Colon Carcinoma Metastatic in the Lung (tissue), 2 donors: ENCODE results near the gene SLC23A1.

GRCh38 chr5:138555476-138556637 lies 12.8 kb upstream of the ETF1 start:
- PRO-cap, 2 experiments, result no peak in any of the 2 experiments

GRCh38 chr5:138565222-138566164 lies 9.7 kb downstream of the HSPA9 start:
- PRO-cap, 2 experiments, result no peak in any of the 2 experiments

DNA sequence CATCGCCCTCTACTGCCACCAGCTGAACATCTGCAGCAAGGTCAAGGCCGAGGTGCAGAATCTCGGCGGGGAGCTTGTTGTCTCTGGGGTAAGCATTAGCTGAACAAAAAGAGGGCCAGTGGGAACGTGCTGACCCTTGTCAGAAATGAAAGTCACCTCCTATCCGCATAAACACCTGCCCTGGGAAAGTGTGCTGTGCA lies 57.4 kb upstream of the LRRTM2 start:
- PRO-cap, 2 experiments, result no peak in any of the 2 experiments

- PRO-cap, 2 experiments, result no peak in any of the 2 experiments
Measured at GRCh38 chr5:138935928-138937025, 61.1 kb upstream of the LRRTM2 start.

DNA sequence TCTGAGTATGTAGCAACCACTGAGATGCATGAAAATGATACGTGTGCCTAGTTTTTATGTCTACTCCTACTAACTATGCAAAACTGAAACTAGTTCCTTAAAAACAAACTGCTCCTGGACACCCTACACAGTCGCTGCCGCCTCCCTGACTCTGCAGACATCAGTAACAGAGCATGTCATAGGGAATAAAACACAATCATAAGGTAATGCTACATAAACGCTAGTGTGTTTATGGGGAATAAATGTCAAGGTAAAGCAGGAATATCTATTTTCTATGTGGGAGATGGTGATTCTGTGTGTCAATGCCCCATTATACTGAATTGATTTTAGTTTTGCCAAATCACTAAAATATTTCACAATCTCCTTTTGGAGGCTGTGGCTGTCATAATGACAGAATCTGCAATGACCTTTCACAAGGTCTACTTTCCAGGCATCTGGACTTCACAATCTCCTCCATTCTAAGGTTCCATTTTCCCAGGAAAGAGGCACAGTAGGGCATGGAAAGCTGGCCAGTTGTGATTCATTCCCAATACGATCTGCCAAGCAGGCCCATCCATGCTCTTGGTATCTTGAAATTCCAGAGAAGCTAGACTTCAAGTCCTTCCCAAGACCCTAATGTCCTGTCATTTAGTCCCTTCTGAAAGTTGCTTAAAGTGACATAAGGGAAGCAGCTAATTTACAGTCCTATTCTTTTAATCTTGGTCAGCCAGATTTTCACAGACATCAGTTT lies 122.6 kb downstream of the SIL1 start:
- PRO-cap, 2 experiments, result no peak in any of the 2 experiments

- PRO-cap, 2 experiments, result no peak in any of the 2 experiments
Measured at GRCh38 chr5:139246288-139246879, 47.2 kb upstream of the MATR3 start.

DNA sequence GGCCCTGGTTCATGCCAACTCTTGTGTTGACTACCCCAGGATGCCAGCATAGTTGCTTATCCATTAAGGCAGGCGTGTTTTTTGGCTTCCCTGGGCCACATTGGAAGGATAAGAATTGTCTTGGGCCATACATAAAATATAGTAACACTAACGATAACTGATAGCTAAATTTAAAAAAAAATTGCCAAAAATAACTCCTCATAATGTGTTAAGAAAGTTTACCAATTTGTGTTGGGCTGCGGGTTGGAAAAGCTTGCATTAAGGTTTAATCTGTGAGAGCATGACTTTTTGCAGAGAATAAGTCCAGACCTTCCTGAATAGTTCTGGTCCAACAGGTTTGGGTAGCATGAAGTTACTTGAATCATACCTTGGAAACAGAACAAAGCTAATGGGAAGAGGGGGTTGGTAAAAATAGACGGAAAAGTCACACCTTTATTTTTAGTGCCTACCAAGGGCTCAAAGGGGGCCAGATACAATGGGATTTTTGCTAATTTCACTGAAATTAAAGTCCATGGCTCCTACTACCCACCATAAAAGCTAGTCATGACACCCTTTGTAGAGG lies 17.2 kb upstream of the MATR3 start:
- PRO-cap, 2 experiments, result no peak in any of the 2 experiments

DNA sequence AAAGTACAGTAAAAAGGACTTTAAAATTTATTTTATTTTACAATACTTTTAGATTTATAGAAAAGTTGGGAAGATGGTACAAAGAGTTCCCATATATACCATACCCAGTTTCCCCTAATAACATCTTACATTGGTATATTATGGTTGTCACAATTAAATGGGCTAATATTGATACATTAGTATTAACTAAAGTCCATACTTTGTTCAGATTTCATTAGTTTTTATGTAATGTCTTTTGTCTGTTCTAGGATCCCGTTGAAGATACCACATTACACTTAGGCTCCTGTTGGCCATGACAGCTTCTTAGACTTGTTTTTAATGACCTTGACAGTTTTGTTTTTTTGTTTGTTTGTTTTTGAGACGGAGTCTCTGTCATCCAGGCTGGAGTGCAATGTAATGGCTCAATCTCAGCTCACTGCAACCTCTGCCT lies 11.0 kb upstream of the MATR3 start:
- PRO-cap, 2 experiments, result no peak in any of the 2 experiments

GRCh38 chr5:139302807-139303422 lies 9.4 kb downstream of the MATR3 start:
- PRO-cap, 2 experiments, result no peak in any of the 2 experiments

DNA sequence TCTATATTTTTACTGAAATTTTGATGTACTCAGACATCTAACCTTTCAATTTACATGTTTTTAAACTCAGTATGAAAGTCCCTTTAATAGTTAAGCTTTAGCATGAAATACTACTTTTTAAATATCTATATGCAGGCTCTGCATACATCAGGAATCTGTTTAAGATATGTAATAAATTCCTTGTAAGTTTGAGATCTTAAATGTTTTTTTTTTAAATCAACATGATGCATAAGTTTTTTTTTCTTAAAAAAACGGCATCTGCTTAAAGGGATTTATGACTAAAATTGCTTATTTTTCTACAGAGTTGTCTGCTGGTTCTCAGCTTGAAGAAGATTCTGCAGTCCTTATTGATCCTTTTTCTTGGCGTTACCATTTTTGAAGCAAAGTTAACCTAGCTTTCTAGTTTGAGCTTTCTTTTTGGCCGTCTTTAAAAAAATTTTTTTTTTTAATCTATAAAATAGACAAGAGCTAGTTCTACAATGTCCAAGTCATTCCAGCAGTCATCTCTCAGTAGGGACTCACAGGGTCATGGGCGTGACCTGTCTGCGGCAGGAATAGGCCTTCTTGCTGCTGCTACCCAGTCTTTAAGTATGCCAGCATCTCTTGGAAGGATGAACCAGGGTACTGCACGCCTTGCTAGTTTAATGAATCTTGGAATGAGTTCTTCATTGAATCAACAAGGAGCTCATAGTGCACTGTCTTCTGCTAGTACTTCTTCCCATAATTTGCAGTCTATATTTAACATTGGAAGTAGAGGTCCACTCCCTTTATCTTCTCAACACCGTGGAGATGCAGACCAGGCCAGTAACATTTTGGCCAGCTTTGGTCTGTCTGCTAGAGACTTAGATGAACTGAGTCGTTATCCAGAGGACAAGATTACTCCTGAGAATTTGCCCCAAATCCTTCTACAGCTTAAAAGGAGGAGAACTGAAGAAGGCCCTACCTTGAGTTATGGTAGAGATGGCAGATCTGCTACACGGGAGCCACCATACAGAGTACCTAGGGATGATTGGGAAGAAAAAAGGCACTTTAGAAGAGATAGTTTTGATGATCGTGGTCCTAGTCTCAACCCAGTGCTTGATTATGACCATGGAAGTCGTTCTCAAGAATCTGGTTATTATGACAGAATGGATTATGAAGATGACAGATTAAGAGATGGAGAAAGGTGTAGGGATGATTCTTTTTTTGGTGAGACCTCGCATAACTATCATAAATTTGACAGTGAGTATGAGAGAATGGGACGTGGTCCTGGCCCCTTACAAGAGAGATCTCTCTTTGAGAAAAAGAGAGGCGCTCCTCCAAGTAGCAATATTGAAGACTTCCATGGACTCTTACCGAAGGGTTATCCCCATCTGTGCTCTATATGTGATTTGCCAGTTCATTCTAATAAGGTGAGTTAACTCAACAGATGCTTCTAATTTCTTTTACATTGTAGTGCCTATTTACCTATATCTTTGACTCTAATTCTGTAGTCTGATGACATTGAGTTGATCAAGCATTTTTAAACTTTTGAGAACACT lies 14.0 kb downstream of the MATR3 start:
- PRO-cap, 2 experiments, result no peak in any of the 2 experiments

- PRO-cap, 2 experiments, result no peak in any of the 2 experiments
Measured at GRCh38 chr5:139316289-139316737, 22.8 kb downstream of the MATR3 start.

DNA sequence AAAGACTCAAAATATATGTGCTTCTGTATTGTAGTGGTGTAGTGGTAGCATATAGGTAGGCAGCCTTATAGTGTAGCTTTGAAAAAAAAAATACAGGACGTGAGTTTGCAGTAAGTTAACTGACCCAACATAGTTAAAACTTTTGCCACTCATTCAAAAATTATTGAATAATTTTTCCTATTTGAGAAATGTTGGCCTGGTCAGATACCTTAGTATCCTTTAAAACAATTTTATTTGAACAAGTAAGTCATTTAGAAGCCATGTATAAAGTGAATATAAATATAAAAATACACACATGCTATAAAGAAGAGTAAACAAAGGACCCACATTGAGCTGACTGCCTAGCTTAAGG lies 18.5 kb upstream of the PAIP2 start:
- PRO-cap, 2 experiments, result no peak in any of the 2 experiments

DNA sequence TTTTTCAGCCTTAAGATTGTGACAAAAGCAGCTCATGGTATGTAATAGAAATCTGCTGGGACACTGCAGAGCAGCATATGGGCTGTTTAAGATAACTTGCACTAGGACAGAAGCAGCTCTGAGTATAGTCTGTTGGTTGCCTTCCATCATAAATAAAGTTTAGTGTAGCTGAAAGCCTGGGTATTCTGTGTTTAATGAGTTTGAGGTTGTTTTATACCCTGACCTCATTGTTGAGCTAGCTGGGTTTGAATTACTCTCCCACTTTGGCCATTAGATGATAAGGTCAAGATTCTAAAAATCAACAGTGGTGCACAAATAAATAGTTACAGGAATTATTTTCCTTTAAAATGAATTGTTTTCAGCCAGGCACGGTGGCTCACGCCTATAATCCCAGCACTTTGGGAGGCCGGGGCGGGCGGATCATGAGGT lies 9.3 kb upstream of the PAIP2 start:
- PRO-cap, 2 experiments, result no peak in any of the 2 experiments

DNA sequence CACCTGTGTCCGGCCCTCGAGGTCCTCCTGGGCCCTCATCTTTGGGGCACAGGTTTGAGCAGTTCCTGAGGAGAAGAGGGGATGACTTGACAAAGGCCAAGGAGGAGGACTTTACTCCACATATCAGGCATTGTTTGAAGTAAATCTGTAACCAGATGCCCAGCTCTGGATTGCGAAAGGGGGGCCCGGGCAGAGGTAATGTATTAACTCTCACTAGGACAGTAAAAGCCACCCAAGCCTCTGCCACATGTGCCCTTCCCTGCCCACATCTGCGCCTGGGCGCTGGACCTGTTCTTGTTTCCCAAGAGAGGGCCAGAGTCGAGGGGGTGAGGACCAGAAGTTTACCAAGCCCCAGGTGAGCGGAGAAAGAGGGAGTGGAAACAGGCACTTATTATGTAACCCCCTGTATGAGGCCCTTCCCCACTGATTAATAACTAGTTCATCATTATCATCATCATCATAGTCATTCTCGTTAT lies at the start of gene SLC23A1:
Gene SLC23A1, minus strand, starts transcription at position 83 of the 476 bp plus-strand sequence.
- PRO-cap, 2 experiments, result no peak in any of the 2 experiments

DNA sequence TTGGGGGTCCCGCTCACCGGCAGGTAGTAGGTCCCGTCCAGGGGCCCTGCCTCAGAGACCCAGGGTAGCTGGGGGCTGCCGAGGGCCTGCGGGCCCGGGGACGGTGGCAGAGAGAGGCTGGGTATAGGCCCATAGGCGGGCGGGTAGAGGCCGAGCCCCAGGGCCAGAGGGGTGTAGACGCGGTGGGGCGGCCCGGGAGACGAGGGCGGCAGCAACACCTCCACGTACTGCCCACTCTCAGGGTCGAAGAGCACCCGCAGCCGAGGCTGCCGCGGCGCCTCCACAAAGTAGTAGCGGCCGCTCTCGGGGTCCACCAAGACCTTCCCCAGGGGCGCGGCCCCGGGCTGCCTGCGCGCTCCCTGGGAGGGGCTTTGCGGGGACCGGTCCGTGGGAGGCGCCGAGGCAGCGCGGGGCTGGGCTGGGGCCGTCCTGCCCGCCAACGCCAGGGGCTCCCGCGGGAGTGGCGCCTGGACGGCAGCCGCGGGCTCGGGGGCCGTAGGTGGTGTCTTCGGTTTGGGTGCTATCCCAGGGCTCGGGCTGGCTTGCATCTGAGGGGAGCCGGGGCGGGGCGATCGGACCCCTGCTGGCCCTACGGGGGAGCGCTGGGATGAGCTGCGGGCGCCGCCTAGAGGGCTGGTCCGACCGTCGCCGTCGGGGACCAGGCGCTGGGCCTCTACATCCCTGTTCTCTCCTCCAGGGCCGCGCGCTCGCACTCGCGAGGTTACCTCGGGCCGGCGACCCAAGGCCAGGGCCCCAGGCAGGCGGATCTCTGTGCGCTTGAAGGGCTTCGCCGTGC lies 2.6 kb downstream of the PROB1 start:
- PRO-cap, 2 experiments, result peak in 1 of 2 experiments; most common plus-strand start position 637 of the sequence (in 1); most common minus-strand start position 323 of the sequence (in 1)

DNA sequence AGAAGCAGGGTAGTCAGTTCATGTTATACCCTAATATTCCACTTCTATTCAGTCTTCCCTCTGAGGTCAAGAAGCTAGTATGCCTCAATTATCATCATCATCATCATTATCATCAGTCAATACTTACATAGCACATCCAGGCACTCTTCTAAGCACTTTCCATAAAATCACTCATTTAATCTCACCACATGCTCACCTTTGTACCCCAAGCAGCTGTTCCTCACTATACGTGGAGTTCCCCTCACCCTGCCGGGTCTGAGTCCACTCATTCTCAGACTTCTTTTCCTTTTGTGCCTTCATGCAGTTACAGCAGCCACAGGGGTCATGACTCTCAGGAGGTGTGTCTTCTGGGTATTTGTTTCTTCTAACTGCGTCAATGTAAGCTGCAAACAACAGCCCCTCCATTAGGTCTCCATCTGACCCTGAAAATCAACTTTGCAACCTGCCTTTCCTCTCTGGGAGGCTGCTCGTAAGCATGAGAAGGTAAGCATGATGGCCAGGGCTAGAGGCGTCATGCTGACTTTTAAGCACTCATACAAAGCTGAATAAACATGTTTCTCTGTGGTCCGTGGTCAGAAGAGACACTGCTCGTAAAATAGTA lies 2.0 kb downstream of the DNAJC18 start:
- PRO-cap, 2 experiments, result no peak in any of the 2 experiments

DNA sequence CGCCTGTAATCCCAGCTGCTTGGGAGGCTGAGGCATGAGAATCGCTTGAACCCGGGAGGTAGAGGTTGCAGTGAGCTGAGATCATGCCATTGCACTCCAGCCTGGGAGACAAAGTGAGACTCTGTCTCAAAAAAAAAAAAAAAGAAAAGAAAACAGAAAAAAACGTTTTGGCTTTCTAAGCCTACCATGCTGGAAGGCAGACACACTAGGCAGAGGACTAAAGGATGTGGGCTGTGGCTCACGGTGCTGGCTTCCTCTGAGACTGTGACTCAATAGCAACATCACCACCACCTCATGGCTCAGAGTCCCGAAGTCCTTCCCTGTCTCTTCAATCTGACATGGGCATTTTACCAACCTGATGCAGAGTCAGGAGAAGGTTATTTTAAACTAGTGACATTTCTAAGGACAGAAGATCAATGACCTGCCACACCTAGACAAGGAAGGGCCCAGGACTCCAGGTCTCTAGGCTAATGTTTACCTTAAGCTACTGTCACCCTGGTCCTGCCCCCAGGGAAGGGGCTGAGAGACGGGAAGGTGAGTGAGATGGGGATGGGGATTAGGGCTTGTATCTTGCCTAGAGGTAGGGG lies 3.7 kb downstream of the ECSCR start:
- PRO-cap, 2 experiments, result no peak in any of the 2 experiments

DNA sequence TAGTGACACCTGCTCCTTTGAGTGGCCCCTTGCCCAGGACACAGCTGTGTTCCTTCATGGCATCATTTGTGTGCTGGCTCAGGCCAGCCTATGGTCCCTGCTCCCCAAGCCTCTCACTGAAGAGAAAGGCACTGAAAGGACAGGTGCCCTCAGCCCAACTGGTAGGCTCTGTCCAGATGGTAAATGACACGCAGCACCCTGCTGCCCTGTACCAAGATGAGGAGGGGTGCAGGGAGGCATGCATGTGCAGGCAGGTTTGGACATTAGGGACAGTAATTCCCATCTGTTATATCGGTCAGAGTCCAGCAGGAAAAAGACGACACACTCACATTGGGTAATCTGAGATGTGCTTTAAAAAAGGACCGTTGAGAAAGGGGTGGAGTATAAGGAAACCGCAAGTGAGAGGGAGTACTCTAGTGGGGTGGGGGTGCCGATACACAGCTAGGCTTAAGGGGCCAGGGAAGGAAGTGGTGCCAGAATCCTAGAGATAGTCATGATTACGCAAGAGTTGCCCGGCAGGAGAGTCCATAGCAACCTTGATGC lies 4.5 kb downstream of the SMIM33 start:
- PRO-cap, 2 experiments, result no peak in any of the 2 experiments

DNA sequence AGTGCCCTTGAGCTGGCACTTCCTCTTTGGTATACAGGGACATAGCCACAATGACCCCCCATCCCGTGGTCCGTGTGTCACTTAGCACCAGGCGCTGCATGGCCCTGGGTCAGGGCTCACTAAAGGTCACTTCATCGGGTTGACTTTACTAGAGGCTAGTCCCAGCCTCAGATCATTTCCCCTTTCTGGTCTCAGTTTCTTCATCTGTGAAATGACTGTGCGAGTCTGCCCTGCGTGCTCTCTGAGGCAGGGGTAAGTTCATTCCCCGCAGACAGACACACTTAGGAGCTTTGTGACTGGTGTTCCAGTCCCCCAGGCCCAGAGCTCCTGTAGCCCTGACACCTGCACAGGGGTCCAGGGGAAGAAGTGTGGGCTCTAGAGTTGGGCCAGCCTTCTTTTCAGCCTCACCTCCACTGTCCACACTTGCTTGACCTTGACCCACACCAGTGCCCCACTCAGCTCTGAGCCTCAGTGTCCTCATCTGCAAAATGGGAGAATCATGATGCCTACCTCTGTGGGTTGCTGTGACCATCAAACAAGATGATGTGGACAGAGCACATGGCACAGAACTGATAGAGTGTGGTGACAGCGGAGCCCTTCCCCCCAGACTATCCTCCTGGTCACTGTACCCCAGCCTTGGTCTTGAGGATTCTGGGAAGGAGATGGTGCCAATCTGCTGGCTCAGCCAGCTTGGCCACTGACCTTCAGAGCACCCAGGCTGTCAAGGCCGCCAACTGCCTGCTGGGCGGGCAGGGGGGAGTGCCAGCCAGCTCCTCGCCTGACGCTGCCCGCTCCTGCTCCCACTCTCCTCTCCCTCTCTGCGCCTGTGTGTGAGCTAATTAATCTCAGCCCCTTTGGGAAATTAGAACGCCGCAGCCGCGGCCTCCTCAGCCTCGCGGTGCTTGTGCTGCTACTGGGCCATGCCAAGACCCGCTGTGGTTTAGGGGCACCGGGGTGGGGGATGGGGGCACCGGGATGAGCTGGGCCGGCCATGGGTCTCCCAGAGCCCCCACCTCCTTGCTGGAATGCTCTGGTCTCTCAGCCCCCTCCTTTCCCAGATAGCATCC lies 16.6 kb downstream of the CXXC5 start:
- PRO-cap, 2 experiments, result no peak in any of the 2 experiments

DNA sequence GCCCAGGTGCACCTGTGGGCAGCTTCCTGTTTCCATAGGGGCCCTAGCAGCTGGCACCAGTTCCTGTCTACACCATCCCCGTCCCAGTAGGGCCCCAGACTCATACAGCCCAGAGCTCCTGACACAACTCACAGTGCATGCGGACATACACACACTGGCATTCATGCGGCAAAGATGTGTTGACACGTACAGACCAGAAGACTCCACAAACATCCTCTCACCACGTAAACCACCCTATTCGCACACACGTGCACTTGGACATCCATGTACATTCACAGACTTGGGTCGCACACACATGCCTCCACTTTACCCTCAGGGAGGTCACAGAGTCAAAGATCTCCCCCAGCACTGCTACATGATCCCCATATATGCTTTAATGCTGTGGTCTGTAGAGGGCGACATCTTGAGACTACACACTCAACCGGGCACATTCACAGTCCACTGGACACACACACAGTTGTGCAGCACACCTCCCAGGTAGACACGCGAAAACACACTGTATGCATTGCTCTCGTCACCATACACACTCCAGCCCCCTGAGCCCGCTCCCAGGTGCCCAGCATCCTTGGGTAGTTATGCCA lies 22.4 kb downstream of the CXXC5 start:
- PRO-cap, 2 experiments, result no peak in any of the 2 experiments